Endothelial cell of umbilical vein (primary cell): ENCODE data around the gene EXD1.

GRCh38 chr15:40252080-40252393 is 13.2 kb downstream of the PAK6 start:
- PRO-cap: no peak
CAGE:
- cytosol, long polyA minus RNA: no peak
- cytosol, long polyA plus RNA: no peak
- long polyA plus RNA: no peak
- nucleus, long polyA minus RNA: no peak
- nucleus, long polyA plus RNA: no peak

- PRO-cap: no peak
CAGE:
- cytosol, long polyA minus RNA: no peak
- cytosol, long polyA plus RNA: no peak
- long polyA plus RNA: no peak
- nucleus, long polyA minus RNA: no peak
- nucleus, long polyA plus RNA: no peak
Measured at GRCh38 chr15:40325617-40326778, 2.5 kb downstream of the INAFM2 start.

DNA sequence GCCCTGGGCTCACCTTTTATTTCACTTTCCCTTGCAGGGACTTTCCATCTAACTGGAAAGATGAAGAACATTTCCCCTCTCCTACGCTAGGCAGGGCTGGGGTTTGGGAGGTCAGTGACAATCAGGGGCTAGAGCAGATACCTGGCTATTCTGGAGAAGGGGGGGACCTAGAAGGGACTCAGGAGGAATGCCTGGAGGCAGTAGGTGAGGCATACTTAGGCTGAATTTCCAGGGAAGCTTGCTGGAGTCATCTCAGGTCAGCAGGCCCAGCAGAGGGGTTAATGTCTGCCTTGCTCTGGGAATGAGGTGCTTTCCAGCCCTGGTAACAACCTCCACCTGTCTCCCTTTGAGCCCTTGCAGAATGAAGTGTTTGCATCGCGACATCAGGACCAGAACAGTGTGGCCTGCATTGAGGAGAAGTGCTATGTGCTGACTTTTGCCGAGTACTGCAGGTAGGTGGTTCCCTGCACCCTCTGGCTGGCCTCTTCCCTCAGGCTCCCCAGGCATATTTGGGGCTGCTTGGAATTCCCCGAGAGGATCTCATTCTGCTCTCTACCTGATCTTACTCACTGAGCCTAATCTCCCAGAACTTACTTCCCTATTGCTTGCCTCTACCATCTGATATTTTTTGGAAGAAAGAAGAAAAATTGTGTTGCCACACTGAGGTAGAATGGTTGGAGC is 5.7 kb upstream of the CHST14 start:
- PRO-cap: no peak
CAGE:
- cytosol, long polyA minus RNA: no peak
- cytosol, long polyA plus RNA: no peak
- long polyA plus RNA: no peak
- nucleus, long polyA minus RNA: no peak
- nucleus, long polyA plus RNA: no peak

DNA sequence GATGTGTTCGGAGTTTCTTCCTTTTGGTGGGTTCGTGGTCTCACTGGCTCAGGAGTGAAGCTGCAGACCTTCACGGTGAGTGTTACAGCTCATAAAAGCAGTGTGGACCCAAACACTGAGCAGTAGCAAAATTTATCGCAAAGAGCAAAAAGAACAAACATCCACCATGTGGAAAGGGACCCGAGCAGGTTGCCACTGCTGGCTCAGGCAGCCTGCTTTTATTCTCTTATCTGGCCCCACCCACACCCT is 18.8 kb upstream of the RAD51 start:
- PRO-cap: no peak
CAGE:
- cytosol, long polyA minus RNA: no peak
- cytosol, long polyA plus RNA: no peak
- long polyA plus RNA: no peak
- nucleus, long polyA minus RNA: no peak
- nucleus, long polyA plus RNA: no peak

GRCh38 chr15:40847361-40847927 is 3.6 kb downstream of the SPINT1 start:
- PRO-cap: no peak
CAGE:
- cytosol, long polyA minus RNA: no peak
- cytosol, long polyA plus RNA: no peak
- long polyA plus RNA: no peak
- nucleus, long polyA minus RNA: no peak
- nucleus, long polyA plus RNA: no peak

GRCh38 chr15:40894600-40895550 is 625 bp downstream of the VPS18 start:
- PRO-cap: bidirectional peak, plus-strand start at chr15:40895135, minus-strand start at chr15:40894976; unidirectional peak, minus-strand start at chr15:40895205
CAGE:
- cytosol, long polyA minus RNA: no peak
- cytosol, long polyA plus RNA: no peak
- long polyA plus RNA: no peak
- nucleus, long polyA minus RNA: start-site peak on the minus strand at chr15:40895205-40895227, 23 reads
- nucleus, long polyA plus RNA: no peak

- PRO-cap: no peak
CAGE:
- cytosol, long polyA minus RNA: no peak
- cytosol, long polyA plus RNA: no peak
- long polyA plus RNA: no peak
- nucleus, long polyA minus RNA: no peak
- nucleus, long polyA plus RNA: no peak
Measured at GRCh38 chr15:40925196-40926638, 3.4 kb upstream of the DLL4 start.

DNA sequence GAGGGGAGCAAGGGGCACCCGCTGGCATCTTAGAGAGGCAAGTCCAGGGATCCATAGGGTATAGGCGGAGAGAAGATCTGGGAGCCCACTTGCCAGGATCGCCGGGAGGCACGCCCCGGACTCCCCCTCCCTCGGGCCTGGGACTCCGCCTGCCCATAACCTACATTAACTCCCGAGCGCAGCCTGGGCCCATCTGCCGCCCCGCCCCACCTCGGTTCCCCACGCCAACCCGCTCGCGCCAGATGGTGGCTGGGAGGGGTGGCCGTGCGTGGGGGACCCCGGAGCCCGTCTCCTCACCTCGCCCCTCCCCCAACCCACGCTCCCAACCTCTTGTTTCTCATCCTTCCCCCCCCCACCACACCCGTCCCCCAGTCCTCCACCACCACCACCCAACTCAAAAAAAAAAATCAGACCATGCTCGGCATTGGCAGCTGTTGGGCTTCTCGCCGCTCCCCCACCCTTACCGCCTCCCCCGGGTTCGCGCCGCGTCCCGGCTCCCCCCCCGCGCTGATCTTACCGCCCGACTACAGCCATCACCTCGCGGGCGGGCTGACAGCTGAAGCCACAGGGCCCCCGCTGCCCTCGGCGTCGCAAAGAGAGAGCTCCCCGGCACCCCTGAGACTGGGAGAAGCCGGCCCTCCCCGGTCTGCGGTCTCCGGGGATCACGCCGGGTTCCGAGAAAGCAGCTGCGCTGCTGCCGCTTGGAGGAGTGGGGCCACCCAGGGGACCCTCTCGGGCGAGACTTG is 1.5 kb upstream of the DLL4 start:
- PRO-cap: no peak
CAGE:
- cytosol, long polyA minus RNA: no peak
- cytosol, long polyA plus RNA: no peak
- long polyA plus RNA: no peak
- nucleus, long polyA minus RNA: no peak
- nucleus, long polyA plus RNA: no peak

DNA sequence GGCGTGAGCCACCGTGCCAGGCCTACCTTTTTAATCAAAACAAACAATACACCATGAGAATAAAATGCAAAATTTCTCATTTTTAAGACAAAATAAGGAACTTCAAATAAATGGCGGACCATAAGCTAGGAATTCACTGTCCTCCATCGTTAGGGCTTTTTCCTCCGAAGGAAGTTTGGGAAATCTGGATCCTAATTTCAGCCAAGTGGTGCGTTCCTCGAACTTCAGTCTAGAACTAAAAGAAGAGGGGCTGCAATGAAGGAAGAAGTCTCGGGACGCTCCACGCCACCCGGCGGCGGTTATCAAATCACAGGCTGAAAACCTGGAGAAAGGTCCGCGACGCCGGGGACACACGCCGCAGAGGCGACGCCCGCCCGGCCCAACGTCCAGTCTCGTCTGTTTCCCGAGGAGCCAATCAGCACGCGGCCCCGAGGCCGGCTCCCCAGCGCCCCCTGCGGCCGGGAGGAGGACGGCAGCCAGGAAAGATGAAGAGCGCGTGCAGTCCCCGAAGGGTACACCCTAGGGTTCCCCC is at the start of gene EXD1:
EXD1 (minus strand) TSS at position 398 of the 532 bp plus-strand sequence.
- PRO-cap: bidirectional peak, plus-strand start at position 457 of the sequence, minus-strand start at position 398 of the sequence
CAGE:
- cytosol, long polyA minus RNA: no peak
- cytosol, long polyA plus RNA: no peak
- long polyA plus RNA: no peak
- nucleus, long polyA minus RNA: no peak
- nucleus, long polyA plus RNA: no peak

DNA sequence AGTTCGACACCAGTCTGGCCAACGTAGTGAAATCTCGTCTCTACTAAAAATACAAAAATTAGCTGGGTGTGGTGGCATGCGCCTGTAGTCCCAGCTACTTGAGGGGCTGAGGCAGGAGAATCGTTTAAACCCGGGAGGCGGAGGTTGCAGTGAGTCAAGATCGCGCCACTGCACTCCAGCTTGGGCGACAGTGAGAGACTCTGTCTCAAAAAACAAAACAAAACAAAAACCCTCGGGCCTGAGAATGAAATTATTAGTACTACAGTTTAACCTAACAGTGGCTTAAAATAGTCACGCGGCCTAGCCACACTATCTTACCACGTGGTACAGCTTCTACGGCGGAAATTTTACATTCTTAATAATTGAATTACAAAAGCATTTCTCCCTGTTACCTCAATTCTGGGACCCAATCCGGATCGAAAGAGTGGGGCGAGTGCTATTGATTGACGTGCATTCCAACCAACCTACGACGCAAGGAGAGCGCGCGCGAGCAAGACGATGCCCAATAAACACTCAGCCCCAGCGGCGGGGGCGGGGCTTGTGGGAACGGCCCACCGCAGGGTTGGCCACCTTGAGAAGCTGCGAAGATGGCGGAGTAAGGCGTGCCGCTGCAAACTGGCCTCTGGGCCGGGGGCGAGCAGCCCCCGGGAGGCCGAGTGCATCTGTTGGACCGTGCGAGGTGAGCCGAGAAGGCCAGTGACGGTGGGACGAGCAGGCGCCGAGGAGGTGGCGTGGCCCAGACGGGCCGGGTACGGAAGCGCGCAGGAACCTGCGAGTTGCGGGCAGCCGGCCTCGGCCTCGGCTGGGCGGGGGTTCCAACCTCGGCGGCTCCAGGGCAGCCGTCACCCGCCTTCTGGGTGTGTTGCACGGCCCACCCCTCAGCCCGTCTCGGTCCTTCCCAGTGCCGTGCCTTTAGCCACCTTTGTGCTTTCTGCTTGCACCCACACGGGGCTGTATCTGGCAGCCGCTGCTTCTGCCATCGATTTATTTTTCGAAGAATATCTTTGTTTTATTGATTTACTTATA is 48.6 kb downstream of the OIP5 start:
- PRO-cap: bidirectional peak, plus-strand start at position 576 of the sequence, minus-strand start at position 328 of the sequence; bidirectional peak, plus-strand start at position 736 of the sequence, minus-strand start at position 804 of the sequence
CAGE:
- cytosol, long polyA minus RNA: start-site peak on the plus strand centred at position 581 of the sequence, 13 bp wide, 59 reads
- cytosol, long polyA plus RNA: start-site peak on the plus strand centred at position 572 of the sequence, 16 bp wide, 296 and 462 reads in 2 replicates
- long polyA plus RNA: no peak
- nucleus, long polyA minus RNA: start-site peak on the plus strand centred at position 577 of the sequence, 6 bp wide, 203 reads
- nucleus, long polyA plus RNA: start-site peak on the plus strand centred at position 580 of the sequence, 10 bp wide, 155 and 228 reads in 2 replicates

- PRO-cap: no peak
CAGE:
- cytosol, long polyA minus RNA: no peak
- cytosol, long polyA plus RNA: no peak
- long polyA plus RNA: no peak
- nucleus, long polyA minus RNA: no peak
- nucleus, long polyA plus RNA: no peak
Measured at GRCh38 chr15:41396469-41397076, 5.7 kb downstream of the NDUFAF1 start.

- PRO-cap: no peak
CAGE:
- cytosol, long polyA minus RNA: no peak
- cytosol, long polyA plus RNA: no peak
- long polyA plus RNA: no peak
- nucleus, long polyA minus RNA: no peak
- nucleus, long polyA plus RNA: no peak
Measured at GRCh38 chr15:41507850-41508497, 5.7 kb downstream of the LTK start.

GRCh38 chr15:41584643-41585104 is 25.7 kb downstream of the TYRO3 start:
- PRO-cap: no peak
CAGE:
- cytosol, long polyA minus RNA: no peak
- cytosol, long polyA plus RNA: no peak
- long polyA plus RNA: no peak
- nucleus, long polyA minus RNA: no peak
- nucleus, long polyA plus RNA: no peak

- PRO-cap: no peak
CAGE:
- cytosol, long polyA minus RNA: no peak
- cytosol, long polyA plus RNA: no peak
- long polyA plus RNA: no peak
- nucleus, long polyA minus RNA: no peak
- nucleus, long polyA plus RNA: no peak
Measured at GRCh38 chr15:41727185-41727625, 47.1 kb upstream of the MAPKBP1 start.

DNA sequence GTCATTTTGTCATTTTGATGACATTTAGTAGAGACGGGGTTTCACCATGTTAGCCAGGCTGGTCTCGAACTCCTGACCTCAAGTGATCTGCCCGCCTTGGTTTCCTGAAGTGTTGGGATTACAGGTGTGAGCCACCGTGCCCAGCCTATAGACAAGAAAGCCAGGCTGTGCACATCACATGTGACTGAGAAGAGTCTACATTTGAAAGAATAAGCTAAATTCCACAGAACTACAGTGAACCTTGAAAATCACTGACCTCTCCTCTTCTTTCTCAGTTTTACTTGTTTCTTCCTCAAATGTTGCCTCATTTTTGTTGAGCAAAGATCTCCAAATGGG is 21.3 kb upstream of the SPTBN5 start:
- PRO-cap: no peak
CAGE:
- cytosol, long polyA minus RNA: no peak
- cytosol, long polyA plus RNA: no peak
- long polyA plus RNA: no peak
- nucleus, long polyA minus RNA: no peak
- nucleus, long polyA plus RNA: no peak

DNA sequence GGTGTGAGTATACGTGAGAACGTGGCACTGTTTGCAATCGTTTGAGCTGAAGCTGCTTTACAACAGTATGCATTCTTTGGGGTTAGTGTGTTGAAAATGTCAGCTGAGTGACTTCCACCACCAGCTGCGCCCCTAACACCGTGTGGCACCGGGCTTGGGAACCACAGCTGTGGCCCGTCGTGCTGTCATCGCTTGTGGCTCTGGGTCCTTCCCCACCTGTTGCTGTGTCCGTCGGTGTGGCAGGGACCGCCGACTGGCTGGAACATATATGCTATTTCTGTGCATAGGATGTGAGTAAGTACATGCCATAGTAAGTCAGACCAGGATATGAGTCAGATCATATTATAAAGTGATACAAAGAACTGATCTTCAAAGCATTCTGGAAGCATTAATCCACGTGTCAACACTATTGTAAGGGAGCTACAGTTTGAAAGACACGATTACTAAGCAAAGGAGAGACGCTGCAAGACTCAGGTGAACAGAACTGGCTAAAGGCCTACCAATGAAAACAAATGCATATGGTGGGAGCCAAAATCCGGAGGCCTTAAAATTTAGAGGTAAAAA is 31.9 kb downstream of the EHD4 start:
- PRO-cap: bidirectional peak, plus-strand start at position 439 of the sequence, minus-strand start at position 259 of the sequence
CAGE:
- cytosol, long polyA minus RNA: no peak
- cytosol, long polyA plus RNA: no peak
- long polyA plus RNA: no peak
- nucleus, long polyA minus RNA: no peak
- nucleus, long polyA plus RNA: no peak

DNA sequence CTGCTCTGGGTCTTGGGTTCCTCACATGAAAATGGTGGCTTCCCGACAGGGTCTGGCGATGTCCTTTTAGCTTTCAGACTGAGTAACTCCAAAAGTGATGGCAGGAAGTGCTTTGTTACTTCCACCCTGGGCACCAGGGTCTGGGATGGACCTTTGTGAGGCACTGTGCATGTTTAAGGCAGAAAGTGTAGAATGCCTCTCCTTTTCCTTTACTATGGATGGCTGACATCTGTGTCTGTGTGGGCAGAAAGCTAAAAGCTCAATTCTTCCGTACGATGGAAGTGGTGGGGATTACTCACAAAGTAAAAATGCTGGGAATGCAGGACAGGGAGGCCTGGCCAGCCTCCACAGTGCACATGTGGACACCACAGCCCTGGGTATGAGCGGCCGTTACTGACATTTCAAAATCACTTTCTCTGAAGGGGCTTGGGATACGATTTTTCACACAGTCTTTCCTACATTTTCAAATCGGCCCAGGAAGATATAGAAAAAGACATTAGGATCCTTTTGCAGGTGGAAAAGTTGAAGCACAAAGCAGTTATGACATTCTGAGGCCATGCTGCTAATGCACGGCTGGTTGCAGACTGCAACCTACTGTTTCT is 28.1 kb downstream of the EHD4 start:
- PRO-cap: bidirectional peak, plus-strand start at position 410 of the sequence, minus-strand start at position 253 of the sequence
CAGE:
- cytosol, long polyA minus RNA: no peak
- cytosol, long polyA plus RNA: no peak
- long polyA plus RNA: no peak
- nucleus, long polyA minus RNA: start-site peak on the plus strand centred at position 382 of the sequence, 55 bp wide, 8 reads
- nucleus, long polyA plus RNA: no peak

DNA sequence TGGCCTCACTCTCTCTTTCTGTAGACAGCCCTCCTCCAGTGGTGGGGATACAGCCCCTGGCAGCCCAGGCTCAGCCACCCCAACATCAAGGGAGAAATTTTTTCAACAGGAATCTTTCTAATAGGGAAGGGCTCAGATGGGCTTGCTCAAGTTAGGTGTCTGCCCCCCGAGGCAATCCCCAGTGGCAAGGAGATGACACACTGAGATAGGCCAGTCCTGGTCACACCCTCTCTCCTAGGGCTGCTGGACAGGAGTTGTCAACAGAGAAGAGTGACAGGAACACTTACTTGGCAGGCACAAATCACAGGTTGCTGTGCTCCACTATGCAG is 36.5 kb downstream of the PLA2G4D start:
- PRO-cap: no peak
CAGE:
- cytosol, long polyA minus RNA: no peak
- cytosol, long polyA plus RNA: no peak
- long polyA plus RNA: no peak
- nucleus, long polyA minus RNA: no peak
- nucleus, long polyA plus RNA: no peak

- PRO-cap: no peak
CAGE:
- cytosol, long polyA minus RNA: no peak
- cytosol, long polyA plus RNA: no peak
- long polyA plus RNA: no peak
- nucleus, long polyA minus RNA: no peak
- nucleus, long polyA plus RNA: no peak
Measured at GRCh38 chr15:42152174-42152742, 4.2 kb downstream of the PLA2G4F start.

GRCh38 chr15:42219894-42220333 is 11.8 kb upstream of the VPS39 start:
- PRO-cap: no peak
CAGE:
- cytosol, long polyA minus RNA: no peak
- cytosol, long polyA plus RNA: no peak
- long polyA plus RNA: no peak
- nucleus, long polyA minus RNA: no peak
- nucleus, long polyA plus RNA: no peak